Psoas muscle (tissue), 2 donors: Measurements from ENCODE around the gene EXOC3L4.

- PRO-cap, 2 experiments = peak in 2 of 2 experiments; most common plus-strand start chr14:102592186 (in 2); most common minus-strand start chr14:102592099 (in 2)
These were observed 790 bp upstream of the RCOR1 start for GRCh38 chr14:102591254-102592464.

DNA sequence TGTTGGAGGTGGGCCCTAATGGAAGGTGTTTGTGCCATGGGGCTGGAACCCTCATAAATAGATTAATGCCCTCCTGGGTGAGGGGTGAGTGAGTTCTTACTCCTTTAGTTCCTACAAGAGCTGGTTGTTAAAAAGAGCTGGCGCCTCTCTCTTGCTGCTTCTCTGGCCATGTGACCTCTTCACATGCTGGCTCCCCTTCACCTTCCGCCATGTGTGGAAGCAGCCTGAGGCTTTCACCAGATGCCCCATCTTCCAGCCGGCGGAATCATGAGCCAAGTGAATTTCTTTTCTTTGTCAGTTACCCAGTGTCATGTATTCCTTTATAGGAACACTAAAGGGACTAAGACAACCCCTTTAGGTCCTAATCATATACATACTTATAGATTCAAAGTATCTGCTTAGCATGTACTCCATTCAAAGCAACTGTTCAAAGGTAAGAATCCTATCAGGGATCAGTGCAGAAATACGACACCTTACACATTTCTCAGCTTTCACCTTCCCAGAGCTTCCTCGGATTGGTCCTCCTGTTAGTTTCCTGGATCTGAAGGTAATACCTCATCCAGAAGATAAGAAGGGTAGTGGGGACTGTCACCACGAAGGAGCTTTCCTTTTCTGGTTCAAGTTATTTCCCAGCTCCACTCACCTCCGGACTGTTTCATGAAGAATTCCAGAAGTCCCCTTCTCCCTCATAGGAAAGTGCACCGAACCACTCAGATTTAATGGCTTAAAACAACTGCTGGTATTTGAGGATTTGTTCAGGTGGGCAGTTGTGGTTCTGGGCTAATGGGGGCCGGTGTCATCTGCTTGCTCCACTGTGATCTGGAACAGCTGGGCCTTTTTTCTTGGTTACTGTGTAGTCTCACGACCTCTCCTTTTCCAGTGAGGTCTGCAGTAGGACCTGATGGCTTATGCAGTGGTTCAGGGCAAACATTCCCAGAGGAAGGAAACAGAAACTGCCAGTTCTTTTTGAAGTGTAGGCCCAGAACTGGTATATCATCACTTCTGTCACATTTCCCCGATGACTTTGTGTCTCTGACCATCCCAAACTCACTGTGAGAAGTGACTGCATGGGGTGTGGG lies 38.0 kb downstream of the RCOR1 start:
- PRO-cap, 2 experiments = no peak in any of the 2 experiments

- PRO-cap, 2 experiments = no peak in any of the 2 experiments
These were observed 53.0 kb downstream of the RCOR1 start for GRCh38 chr14:102645042-102646161.

- PRO-cap, 2 experiments = no peak in any of the 2 experiments
These were observed 9.0 kb upstream of the TRAF3 start for GRCh38 chr14:102768246-102768641.

DNA sequence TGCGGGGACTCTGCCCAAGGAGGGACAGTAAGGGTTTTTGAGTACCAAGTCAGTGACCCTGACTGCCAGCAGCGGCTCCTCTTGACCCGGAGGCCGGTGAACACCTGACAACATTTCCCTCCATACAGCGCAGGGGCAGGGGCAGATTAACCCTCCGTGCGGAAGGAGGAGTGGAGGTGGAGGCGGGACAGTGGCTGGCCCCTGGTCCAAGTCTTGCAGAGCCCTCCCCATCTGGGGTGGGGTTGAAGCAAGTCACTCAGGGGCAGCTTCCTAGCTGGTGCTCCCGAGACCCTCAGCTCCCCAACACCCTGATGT lies 7.2 kb upstream of the AMN start:
- PRO-cap, 2 experiments = no peak in any of the 2 experiments

DNA sequence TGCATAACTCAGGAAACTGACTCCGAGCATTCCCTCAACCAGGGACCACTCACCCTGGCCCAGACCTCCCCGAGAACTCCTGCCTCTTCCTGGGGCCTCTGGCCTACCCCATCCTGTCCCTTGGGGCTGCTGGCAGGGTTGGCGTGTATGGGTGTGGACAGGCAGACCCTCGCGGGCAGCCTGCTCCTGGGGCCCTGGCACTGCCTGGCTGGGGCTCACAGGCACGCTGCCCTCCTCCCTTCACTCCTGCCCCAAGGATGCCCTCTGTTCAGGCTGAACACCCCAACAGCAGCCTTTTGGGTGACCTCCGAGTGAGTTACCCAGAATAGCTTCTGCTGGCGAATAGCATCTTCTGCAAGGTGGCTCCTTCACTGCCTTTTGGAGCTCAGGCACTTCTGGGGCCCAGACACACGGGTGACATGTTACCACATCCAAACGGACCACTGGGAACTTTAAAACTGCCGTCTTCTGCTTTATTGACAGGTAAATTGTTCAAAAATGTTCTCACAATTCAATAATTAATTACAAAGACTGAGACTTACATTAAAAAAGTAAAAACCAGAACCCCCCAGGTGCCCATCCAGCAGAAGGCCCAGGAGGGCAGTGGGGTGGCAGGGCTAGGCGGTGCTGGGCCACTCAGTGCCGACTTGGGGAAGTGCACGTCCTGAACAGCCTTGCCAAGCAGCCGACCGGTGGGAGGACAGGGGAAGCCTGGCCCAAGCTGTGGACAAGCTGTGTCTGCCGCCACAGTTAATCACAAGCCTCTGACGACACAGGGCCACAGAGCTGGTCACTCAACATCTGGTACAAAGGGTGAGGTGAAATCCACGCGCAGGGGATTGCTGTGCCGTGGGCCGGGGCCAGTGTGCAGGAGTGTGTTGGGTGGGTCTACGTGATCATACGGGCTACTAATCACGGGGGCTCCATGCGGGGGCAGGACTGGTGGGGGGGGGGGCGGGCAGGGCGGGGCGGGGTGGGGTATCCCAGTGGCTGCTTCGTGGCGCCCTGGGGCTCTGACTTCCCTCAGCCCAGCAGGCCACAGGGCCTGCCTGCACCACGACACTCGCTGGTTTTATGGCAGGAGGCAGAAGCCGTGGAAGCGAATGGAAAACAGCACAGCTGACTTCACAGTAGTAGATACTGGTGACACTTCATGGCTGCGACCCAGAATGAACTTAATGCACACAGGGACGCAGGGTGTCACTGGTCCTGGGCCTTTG lies 9.9 kb downstream of the AMN start:
- PRO-cap, 2 experiments = no peak in any of the 2 experiments

- PRO-cap, 2 experiments = no peak in any of the 2 experiments
These were observed 26.5 kb downstream of the AMN start for GRCh38 chr14:102948843-102949466.

DNA sequence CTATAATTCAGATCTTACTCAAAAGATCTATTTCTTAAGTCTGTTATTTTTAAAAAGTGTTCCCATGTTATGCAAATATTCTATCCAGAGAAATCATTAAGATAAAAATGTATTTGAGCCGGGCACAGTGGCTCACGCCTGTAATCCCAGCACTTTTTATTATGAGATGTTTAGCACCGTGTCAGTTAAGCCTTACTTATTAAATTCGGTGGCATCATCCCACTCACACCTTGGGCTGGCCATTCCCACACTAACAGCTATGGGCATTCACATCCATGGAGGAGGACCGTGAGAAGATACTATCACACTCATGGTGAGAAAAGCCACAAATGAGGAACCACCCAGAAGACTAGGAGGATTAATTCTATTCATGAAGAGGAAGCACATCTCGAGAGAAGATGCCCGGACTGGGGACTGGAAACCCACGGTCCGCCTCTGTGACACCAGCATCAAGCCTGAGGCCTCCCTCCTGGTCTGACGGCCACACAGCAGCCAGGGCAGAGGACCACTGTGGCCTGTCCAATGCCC lies 5.0 kb downstream of the CDC42BPB start:
- PRO-cap, 2 experiments = no peak in any of the 2 experiments

DNA sequence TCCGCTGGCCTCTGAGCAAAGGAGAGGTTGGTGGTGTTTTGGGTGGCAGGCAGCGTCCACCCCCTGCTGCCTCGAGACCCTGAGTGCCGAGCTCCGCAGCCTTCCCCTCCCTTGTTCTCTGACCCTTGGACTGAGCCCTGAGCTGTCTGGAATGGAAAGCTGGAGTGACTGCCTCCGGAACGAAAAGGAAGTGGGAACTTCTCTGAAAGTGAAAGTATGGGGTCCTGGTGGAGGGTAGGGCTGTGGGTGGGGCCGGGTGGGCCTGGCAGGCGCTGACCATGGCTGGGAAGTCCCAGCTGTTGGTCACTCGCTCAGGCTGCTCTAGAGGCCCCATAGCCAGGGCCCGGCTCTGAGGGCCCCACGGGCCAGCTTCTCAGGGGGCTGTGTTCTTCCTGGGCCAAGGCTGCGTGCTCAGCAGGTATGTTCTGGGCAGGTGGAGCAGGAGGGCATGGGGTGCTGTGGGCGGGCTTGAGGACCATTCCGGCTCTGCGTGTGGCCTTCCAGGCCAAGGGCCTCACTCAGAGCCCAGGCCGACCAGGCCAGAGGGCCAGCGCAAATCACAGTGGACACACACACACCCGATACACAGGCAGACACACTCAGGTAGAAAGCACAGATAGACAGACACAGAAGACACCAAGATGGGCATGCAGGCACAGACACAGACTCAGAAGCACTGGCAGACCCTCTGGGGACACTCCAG lies at the start of gene EXOC3L4:
Gene EXOC3L4 (plus strand): TSS at position 303 of the 703 bp plus-strand sequence.
- PRO-cap, 2 experiments = no peak in any of the 2 experiments

DNA sequence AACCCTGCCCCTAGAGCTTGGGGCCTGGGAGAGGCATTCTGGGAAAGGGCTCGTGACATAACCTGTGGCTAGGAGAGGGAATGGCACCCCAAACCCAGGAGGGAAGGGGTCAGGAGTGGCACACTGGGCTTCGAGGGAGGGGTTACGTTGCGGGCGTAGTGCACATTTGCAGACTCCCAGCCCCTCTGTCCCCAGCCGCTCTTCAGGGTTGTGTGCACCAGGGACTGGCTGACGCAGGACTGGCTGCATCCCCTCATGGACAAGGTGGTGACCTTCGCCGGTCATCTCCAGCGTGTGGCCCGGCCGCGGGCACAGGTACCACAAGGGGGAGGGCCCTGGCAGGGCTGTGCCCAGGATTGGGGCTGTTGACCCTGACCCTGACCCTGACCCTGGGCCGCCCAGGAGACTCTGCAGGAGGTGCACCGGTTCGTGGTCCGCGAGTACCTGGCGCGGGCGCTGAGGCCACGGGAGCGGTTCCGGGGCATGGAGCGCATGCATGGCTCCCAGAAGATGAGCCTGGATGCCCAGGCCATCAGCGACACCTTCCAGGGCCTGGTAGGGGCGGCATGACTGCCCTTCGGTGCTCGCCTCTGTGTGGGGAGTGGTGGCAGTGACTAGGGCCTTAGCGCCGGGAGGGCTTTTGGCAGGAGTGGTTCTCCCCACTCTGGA lies 12.8 kb downstream of the EXOC3L4 start:
- PRO-cap, 2 experiments = no peak in any of the 2 experiments

GRCh38 chr14:103108778-103109368 lies 14.3 kb downstream of the EXOC3L4 start:
- PRO-cap, 2 experiments = no peak in any of the 2 experiments

- PRO-cap, 2 experiments = no peak in any of the 2 experiments
These were observed 1.8 kb downstream of the TNFAIP2 start for GRCh38 chr14:103125007-103125501.

- PRO-cap, 2 experiments = no peak in any of the 2 experiments
These were observed 10.5 kb downstream of the MARK3 start for GRCh38 chr14:103395596-103396229.

DNA sequence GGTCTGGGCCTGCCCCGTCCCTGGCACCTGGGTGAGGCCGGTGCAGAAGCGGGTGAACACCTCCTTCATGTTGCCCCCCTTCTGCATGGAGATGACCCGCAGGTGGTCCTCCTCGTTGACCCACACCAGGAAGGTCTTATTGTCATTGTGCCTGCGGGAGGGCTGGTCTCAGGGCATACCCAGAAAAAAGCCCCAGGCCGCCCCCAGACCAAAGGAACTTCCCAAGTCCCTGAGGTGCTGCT lies 2.3 kb downstream of the CKB start:
- PRO-cap, 2 experiments = no peak in any of the 2 experiments

GRCh38 chr14:103535939-103536469 lies 7.0 kb downstream of the TRMT61A start:
- PRO-cap, 2 experiments = no peak in any of the 2 experiments

DNA sequence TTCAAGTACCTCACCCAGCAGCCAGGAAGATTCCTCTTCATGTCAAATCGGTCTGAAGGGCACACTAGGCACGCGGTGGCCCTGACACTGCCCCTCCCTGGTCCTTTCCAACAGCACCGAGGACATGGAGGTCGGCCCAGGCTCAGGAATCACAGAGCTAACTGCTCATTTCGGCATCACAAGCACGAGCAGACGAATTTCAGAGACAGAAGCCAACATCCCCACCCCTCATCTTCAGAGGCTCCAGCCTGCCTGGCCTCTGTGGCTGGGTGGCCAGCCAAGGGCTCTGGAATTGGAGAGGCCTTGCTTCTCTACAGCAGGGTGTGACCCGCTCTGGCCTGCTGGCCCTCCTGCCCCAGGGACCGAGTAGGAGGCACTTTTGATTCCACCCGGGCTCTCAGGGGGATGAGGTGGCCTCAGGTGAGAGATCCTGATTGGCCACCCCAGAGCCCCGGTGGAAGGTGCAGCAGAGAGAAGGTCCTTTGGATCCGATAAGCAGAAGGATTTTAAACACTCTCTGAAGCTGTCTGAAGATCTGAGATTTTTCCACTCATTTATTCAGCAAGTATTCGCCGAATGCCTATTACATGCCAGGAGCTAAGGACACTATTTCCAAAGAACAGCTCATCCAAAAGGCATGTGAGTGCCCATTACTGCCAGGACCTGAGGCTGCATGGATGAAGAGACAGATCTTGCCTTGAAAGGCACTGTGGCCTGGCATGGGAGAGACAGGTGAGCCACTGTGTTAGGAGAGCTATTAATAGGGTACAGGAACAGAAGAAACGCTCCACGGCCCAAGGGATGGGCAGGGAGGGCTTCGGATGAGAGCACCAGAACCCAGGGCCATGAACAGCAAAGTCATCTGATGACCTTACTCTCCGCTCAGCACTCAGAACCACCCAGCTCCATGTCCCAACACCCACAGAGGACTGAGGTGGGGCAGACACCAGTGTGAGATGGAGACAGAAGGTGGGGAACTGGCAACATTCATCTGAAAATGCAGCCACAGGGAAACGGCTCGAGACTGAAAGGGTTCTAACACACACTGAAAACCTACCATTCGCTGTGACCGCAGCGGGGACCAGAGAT lies 10.2 kb downstream of the BAG5 start:
- PRO-cap, 2 experiments = no peak in any of the 2 experiments

GRCh38 chr14:103561781-103562511 lies 511 bp downstream of the BAG5 start:
- PRO-cap, 2 experiments = peak in 2 of 2 experiments; most common plus-strand start chr14:103562332 (in 2); most common minus-strand start chr14:103562235 (in 2)

GRCh38 chr14:103739178-103739460 lies 23.5 kb downstream of the ZFYVE21 start:
- PRO-cap, 2 experiments = no peak in any of the 2 experiments

- PRO-cap, 2 experiments = no peak in any of the 2 experiments
These were observed 62.6 kb downstream of the PPP1R13B start for GRCh38 chr14:103784677-103785215.

GRCh38 chr14:103819889-103820505 lies 27.4 kb downstream of the PPP1R13B start:
- PRO-cap, 2 experiments = no peak in any of the 2 experiments